ENCODE measurements around a stretch of chr1.

DNA sequence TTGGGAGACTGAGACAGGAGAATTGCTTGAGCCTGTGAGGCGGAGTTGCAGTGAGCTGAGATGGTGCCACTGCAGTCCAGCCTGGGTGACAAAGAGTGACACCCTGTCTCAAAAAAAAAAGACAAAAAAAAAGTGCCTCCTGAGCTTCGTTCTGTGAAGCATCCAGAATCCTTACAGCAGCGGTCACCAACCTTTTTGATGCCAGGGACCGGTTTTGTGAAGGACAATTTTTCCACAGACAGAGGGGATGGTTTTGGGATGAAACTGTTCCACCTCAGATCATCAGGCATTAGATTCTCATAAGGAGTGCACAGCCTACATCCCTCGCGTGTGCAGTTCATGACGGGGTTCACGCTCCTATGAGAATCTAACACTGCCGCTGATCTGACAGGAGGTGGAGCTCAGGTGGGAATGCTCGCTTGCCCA lies 16.2 kb downstream of the GNB1 start:
- PRO-cap: no peak

GRCh38 chr1:1882026-1882306 lies 8.9 kb downstream of the GNB1 start:
- PRO-cap: no peak

DNA sequence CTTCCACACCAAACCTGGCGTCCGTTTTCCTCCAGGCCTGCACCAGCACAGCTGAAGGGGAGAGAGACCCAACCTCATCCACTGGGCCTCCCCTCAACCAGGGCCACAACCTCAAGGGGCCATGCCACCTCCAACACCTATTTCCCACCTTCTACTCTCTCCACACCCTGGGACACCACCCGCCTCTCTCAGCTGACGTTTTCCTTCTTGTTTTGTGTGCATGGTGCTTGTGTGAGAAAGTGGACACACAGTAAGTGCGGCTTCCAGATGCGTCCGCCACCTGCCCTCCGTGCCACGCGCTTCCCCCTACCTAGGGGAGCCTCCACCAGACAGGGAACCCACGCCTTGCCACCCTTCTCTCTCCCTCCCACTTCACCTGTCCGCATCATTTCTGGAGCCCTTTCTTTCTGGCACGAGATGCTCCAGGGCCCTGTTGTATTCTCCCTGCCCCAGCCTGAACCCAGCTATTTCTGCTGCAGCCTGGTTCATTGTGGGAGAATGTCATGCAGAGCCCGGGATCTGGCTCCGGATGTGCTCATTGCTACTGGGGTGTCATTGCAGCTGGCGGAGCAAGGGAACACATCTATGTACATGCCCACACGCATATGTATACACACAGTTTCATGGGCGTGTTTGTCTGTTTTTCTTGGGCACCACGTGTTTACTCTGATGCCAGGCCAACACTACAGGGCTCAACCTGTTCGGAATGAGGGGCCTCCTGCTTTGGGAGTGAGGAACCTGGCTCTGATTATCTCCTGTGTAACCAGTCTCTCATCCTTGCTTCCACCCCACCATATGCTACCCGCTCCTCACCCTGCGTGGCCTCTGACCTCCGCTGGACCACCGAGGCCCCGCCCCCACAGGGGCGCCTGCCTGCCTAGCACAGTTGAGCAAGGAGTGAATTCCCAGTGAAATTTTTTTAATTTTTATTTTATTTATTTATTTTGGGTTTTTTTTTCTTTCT lies 1.5 kb upstream of the GNB1 start:
- PRO-cap: no peak

GRCh38 chr1:2025498-2026198 lies 6.5 kb downstream of the GABRD start:
- PRO-cap: no peak

- PRO-cap: no peak
These were observed 38.1 kb downstream of the PRKCZ start for GRCh38 chr1:2088179-2088839.

GRCh38 chr1:2089810-2090435 lies 39.7 kb downstream of the PRKCZ start:
- PRO-cap: no peak

DNA sequence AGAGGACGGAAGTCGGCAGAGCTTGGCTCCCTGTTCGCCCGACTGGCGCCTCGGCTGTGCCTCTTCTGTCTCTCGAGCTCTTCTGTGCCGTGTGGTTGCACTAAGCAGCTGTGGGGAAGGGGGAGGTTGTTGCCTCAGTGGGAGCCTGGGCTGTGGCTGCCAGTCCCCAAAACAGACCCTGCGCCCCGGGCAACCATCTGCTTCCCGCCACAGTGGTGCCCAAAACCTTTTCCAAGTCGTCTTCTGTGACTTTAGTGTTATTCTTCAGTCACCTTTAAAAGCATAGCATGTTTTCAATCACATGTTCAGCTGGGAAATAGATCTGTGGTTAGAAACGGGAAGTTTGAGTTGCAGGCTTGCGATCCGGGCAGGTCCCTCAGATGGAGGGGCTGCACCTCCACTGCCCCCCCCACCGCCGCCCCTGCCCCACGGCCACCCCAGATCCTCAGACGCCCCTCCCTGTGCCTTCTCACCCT lies 67.5 kb downstream of the FAAP20 start:
- PRO-cap: no peak

DNA sequence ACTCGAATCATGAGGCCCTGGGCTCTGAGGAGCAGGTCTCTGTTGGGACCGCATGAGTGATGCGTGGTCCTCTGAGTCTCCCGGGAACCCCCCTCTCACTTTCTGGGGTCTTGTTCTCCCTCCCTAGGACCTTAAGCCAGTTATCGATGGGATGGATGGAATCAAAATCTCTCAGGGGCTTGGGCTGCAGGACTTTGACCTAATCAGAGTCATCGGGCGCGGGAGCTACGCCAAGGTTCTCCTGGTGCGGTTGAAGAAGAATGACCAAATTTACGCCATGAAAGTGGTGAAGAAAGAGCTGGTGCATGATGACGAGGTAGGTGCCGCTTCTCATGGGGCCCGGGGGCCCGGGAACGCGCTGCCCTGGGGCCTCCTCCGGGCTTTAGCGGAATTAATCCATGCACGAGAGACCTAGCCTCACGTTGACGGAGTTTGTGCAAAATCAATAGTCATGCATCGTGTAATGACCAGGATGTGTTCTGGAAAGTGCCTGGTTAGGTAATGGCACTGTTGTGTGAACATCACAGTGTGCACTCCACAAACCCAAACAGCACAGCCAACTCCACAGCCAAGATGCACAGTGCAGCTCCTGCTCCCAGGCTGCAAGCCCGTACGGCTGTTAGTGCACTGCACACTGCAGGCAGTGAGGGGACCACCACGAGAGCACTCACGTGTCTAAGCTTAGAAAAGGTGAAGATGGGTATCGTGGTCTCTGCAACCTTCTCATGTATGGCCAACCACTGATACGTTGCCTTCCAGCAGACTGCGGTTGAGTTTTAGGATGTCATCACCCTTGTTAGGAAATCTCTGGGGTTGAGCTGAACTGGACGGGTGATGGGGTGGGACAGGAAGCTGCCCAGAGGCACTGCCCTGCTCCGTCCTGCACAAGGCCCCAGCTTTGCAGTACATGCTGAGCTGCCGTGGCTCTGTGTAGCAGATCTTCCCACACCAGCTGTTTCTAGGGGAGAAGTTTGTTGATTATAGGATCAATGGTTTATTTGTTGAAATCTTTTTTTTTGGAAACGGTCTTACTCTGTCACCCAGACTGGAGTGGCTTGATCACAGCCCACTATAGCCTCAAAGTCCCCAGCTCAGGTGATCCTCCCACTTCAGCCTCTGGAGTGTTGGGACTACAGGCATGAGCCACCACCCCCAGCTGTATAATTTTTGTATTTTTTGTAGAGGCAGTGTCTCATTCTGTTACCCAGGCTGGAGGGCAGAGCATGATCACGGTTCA lies 43.5 kb downstream of the FAAP20 start:
- PRO-cap: no peak

DNA sequence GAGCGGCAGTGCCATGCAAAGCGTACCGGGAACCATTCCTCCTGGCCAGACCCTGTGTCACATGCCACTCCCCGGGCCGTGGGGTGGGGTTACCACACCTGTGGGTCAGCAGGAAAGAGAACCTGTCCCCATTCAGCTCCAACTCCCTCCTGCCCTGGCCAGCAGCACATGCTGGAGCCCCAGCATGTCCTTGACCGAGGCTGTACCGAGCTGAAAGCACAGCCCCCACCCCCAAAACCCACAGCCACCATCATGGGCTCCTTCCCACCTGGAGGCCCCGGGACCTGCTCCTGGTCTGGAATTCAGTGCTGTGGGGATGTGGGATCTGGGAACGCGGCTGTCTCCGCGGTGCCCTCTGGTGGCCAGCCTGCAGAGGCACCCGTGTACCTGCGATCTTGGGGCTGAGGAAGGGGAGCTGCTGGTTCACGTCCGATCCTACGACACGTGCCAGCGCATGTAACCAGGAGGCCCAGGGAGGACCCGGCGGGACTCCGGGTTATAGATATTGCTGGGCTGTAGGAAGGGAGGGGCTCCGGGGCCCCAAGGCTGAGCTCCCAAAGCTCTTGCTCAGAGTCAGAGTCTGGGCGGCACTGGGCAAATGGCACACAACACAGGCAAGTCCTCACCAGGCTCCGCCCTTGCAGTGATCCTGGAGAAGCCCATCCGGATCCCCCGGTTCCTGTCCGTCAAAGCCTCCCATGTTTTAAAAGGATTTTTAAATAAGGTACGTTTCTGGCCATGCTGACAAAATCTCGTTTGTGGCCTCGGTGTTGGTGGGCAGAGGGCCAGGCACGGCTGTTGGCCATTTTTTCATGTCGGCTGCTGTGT lies 20.2 kb downstream of the FAAP20 start:
- PRO-cap: no peak

GRCh38 chr1:2206644-2207462 lies 12.3 kb upstream of the FAAP20 start:
- PRO-cap: no peak

DNA sequence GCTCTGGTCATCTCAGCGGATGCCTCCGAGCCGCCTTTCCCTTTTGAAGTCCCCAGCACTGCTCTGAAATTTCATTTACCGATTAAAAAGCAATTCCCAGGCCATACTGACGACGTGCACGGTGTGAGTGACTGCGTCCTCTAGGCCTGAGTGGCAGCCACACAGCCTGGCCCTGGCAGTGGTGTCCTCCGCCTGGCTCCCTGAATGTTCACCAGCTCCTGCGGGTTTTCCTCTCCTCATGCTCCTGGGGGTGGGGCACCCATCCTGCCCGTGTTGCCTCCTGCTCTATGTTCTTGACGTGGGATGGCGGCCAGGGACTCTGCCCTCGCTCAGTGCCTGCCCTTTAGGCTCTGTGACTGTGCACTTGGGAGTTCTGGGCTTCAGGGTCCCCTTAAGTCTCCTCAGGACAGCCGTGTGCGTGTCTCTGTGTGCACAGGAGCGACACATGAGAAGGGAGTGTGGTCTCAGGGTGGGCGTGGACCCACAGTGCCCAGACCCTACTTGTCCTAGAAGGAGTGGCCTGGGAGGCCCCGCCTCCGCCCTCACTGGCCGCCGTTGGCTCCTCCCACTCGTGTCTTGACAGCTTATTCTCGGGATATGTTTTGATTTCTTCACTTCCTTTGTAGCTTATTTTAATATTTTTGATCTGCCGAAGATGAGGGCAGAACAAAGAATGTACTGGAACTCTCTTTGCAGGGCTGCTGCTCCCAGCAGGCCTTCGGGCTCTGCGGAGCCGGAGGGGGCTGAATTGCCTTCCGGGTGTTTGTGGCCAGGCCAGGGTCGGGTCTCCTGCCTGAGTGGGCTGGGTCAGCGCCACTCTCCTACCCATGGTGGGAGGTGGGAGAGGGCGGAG lies 3.7 kb downstream of the SKI start:
- PRO-cap: unidirectional peak, minus-strand start at position 202 of the sequence; bidirectional peak, plus-strand start at position 664 of the sequence, minus-strand start at position 458 of the sequence

GRCh38 chr1:2246108-2246975 lies 18.2 kb downstream of the SKI start:
- PRO-cap: no peak

GRCh38 chr1:2284914-2285531 lies 56.9 kb downstream of the SKI start:
- PRO-cap: no peak

- PRO-cap: bidirectional peak, plus-strand start at chr1:2290939, minus-strand start at chr1:2290773
These were observed 62.8 kb downstream of the SKI start for GRCh38 chr1:2290626-2291581.

- PRO-cap: unidirectional peak, minus-strand start at chr1:2315114
These were observed 76.7 kb downstream of the MORN1 start for GRCh38 chr1:2314310-2315463.

GRCh38 chr1:2393325-2394581 lies 2.1 kb downstream of the RER1 start:
- PRO-cap: no peak

DNA sequence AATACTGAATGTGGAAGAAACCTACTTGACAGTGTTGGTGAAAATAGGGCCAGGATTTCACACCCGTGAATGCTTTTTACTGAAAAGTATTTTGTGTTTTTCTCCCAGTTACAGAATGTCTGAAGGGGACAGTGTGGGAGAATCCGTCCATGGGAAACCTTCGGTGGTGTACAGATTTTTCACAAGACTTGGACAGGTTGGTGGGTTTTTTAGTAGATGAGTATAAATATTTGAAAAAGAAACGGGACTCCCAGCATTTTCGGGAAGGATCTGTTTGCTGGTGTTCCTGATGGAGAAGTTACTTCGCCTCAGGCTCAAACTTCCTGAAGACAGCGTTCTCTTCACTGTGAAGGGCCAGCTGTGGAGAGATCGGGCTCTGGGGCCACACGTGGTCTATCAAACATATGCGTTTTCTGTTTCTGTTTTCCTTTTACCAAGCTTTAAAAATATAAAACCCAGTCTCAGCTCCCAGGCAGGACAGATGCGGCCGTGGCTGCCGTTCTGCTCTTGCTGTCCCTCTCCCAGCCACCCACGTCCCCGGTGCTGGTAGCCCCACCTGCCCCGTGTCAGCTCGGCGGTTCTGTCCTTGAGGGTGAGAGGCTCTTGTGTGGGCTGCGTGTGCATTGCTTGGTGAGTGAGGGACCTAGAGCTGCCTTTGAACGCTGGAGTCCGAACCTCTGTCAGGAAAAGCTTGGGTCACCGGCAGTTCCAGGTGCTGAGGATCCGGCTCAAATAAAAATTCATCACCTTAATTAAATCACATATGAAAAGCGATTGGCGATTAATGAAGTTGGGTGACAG lies 4.2 kb downstream of the RER1 start:
- PRO-cap: no peak

DNA sequence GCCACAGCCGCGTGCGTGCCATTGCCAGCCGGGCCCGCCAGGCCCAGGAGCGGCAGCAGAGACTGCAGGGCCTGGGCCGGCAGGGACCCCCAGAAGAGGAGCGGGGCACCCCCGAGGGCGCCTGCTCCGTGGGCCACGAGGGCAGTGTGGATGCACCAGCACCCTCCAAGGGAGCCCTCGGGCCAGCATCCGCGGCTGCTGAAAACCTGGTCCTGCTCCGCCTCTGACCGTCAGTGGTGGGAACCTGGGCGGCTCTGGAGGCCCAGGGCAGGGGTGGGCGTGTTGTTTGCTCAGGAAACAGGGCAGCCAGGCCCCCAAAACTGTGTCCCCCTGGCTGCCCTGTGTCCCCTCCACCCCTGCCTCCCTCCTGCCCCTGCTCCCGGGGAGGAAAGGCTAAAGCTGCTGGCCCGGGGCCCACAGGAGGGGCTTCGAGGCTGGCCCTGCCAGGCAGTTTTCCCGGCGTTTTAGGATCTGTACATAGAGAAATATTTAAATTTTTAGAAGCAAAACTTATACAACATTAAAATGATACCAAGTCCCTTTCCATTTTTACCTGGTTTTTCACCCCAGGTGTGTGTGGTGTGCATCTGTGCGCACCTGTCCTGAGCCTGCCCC lies 21.3 kb downstream of the PANK4 start:
- PRO-cap: no peak

- PRO-cap: no peak
These were observed 1.3 kb downstream of the TNFRSF14 start for GRCh38 chr1:2557401-2557928.

- PRO-cap: no peak
These were observed 10.7 kb upstream of the PRXL2B start for GRCh38 chr1:2575516-2576550.